ENCODE data around the genes STARD3 and PNMT.

- RRBS = no CpG with 5 or more reads among the region's 16 CpGs
Measured at GRCh38 chr17:39002943-39003696, 35.9 kb upstream of the FBXO47 start.

DNA sequence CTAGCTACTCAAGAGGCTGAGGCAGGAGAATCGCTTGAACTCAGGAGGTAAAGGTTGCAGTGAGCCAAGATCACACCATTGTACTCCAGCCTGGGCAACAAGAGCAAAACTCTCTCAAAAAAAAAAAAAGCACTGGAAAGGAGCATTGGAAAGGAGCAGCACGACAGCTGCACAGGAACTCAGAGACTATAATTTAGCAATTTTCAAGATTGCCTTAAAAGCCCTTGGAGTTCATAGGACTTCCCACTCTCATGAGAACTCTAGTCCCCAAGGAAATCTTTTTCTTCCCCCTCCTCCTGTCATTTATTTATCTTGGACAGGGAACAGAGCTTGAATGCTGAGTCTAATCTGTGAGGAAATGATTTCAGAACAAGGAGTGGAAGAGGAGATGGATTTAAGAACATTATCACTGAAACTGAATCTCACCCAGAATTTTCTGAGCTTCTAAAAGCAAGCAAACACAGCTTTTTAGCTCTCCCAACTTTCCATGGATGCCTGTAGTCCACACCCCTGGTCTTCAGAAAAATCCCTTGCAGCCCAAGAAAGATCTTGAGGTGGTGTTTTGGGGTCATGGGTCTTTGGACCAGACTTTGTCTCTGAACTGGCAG is 68.9 kb downstream of the PLXDC1 start:
- RRBS = no CpG with 5 or more reads among the region's 2 CpGs

GRCh38 chr17:39091352-39091551 is 60.2 kb downstream of the PLXDC1 start:
- RRBS = no CpG with 5 or more reads among the region's 4 CpGs

- RRBS = no CpG with 5 or more reads among the region's 8 CpGs
Measured at GRCh38 chr17:39144313-39144658, 7.2 kb downstream of the PLXDC1 start.

DNA sequence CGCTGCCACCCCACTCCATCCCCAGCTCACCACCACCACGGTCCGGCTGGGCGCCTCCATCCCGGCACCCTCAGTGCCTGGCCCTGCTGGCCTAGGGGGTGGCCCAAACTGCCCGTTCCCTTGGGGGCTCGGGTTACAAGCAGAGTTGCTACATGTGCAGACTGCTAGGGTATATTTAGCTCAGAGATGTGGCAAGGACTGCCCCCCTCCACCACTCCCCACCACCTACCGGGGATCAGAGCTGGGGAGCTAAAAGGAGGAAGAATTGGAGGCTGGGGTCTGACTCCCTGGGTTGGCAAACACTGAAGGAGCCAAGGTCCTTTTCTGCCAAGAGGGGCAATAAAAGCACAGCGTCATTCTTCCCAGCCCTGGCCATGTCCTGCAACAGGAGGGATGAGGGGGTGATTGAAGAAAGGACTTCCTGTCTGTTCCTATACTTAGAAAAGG is 4.0 kb downstream of the CACNB1 start:
- RRBS = no CpG with 5 or more reads among the region's 9 CpGs

DNA sequence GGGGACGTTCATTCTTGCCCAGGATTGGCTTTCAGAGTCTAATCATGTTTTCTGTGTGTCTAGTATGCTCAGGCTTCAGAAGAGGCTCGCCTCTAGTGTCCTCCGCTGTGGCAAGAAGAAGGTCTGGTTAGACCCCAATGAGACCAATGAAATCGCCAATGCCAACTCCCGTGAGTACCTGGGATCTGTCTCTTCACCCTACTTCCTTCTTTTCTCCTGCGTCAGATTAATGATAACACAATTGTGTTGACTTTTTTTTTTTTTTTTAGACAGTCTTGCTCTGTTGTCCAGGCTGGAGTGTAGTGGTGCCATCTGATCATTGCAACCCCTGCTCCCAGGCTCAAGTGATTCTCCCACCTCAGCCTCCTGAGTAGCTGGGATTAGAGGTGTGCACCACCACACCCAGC is 1.1 kb downstream of the RPL19 start:
- RRBS = no CpG with 5 or more reads among the region's 6 CpGs

DNA sequence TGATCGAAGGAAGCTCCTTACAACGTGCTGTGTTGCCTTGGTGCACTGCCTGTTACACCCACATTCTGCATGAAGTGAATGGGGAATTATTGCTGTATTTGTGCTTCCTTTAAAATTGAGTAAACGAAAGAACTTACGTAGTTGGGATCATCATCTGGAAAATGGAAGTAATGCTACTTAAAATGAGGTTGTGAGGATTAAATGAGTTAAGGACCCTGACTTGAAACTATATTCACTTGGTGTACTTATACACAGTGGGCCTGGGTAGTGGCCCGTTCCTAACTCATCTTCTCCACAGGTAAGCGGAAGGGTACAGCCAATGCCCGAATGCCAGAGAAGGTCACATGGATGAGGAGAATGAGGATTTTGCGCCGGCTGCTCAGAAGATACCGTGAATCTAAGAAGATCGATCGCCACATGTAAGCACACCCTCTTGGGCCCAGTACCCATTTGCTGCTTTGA is 2.6 kb downstream of the RPL19 start:
- RRBS = no CpG with 5 or more reads among the region's 12 CpGs

DNA sequence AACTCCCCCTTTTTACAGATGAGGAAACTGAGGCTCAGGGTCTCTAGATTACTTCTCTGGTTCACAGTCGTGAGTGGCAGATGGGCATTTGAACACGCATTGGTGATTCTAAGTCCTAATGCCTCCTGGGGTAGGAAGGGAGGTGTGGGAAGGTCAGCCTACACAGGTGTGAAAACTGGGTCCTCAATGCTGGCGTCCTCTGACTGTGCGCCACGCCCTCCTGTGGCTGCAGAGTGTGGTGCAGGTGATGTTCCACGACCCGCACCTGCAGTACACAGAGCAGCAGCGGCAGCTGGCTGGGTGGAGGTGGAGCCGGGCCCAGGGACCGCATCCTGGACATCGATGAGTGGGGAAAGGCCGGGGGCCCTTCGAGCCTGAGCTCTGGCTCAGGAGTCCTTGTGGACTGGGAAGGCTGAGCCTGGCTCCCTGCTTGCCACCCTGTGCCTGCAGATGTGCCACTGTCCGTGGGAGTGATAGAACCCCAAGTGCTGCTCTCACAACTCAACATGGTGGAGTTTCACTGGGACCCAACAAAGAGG is 13.9 kb upstream of the STAC2 start:
- RRBS = no CpG with 5 or more reads among the region's 14 CpGs

DNA sequence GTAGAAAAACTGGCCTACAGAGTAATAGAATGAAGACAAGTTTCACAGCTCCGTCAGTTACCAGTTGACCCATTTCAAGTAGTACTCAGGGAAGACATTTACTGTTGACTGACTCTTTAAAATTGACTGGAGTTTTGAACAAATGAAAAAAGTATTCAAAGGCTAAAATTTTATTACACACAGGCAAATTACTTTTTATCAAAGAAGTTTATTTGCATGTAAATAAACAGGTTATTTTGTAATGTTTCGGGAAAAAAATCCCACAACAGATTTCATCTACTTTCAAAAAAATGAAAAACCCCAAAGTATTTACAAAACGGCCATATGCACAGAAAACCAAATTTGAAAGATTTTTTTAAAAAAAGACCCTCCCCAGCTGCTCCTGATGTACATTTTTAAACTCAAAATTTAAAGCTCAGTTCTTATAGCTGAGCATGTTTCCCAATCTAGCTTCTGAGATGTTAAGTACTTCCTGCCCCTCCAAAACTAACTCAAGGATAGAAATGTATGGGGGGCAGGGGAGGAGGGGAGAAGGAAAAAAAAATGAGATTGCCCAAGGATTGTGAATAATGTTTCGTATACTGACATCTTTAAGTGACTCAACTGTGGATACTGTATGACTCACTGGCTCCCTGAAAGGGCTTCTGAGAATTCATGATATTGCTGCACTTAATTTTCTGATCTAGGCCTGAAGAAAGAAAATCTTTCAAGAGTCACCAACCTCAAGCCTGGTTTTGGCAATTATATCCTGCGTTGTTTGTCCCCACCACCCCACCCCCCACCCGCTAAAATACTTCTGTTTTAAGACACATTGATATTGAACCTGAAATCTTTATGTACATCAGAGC is 2.9 kb upstream of the FBXL20 start:
- RRBS = no CpG with 5 or more reads among the region's 6 CpGs

GRCh38 chr17:39564052-39564877 is 43.5 kb downstream of the NEUROD2 start:
- RRBS = no CpG with 5 or more reads among the region's 6 CpGs

GRCh38 chr17:39636907-39638098 is at the start of gene STARD3:
Gene STARD3, plus strand, starts transcription at chr17:39637144.
- RRBS = 2% methylated on average over 15 of the region's 84 CpGs

- RRBS = no CpG with 5 or more reads among the region's 7 CpGs
Measured at GRCh38 chr17:39642482-39643123, 5.7 kb downstream of the STARD3 start.

DNA sequence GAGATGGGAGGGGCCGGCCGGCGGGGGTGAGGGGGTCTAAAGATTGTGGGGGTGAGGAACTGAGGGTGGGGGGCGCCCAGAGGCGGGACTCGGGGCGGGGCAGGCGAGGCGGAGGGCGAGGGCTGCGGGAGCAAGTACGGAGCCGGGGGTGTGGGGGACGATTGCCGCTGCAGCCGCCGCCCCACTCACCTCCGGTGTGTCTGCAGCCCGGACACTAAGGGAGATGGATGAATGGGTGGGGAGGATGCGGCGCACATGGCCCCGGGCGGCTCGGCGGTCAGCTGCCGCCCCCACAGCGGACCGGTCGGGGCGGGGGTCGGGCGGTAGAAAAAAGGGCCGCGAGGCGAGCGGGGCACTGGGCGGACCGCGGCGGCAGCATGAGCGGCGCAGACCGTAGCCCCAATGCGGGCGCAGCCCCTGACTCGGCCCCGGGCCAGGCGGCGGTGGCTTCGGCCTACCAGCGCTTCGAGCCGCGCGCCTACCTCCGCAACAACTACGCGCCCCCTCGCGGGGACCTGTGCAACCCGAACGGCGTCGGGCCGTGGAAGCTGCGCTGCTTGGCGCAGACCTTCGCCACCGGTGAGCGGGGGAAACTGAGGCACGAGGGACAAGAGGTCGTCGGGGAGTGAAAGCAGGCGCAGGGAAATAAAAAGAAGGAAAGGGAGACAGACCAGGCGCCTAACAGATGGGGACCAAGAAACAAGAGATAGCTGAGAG is at the start of gene PNMT:
TSS of gene PNMT (plus strand) at position 355 of the 717 bp plus-strand sequence.
- RRBS = 4% methylated on average over 15 of the region's 75 CpGs

- RRBS = no CpG with 5 or more reads among the region's 13 CpGs
Measured at GRCh38 chr17:39677472-39678130, 9.3 kb downstream of the PNMT start.

DNA sequence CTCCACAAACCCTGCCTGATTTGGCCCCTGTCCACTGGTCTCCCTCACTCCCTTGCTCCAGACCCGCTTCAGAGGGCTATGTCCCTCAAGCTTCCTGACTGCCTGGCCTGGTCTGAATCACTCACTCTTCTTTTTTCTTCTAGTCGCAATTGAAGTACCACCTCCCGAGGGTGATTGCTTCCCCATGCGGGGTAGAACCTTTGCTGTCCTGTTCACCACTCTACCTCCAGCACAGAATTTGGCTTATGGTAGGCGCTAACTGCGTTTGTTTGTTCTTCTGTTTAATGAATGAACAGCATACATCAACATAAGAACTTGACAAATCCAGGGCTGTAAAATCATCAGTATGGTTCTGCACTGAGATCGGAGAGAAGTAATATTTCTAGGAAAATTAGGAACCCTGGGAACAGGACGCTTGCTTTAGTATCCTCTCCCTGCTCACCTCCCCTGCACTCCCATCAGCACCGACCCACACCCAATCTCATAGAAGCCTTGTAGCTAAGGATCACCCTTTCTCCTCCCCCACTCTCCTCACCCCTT is 766 bp upstream of the PGAP3 start:
- RRBS = no CpG with 5 or more reads among the region's 9 CpGs

GRCh38 chr17:39701004-39702077 is 1.5 kb downstream of the ERBB2 start:
- RRBS = no CpG with 5 or more reads among the region's 11 CpGs

DNA sequence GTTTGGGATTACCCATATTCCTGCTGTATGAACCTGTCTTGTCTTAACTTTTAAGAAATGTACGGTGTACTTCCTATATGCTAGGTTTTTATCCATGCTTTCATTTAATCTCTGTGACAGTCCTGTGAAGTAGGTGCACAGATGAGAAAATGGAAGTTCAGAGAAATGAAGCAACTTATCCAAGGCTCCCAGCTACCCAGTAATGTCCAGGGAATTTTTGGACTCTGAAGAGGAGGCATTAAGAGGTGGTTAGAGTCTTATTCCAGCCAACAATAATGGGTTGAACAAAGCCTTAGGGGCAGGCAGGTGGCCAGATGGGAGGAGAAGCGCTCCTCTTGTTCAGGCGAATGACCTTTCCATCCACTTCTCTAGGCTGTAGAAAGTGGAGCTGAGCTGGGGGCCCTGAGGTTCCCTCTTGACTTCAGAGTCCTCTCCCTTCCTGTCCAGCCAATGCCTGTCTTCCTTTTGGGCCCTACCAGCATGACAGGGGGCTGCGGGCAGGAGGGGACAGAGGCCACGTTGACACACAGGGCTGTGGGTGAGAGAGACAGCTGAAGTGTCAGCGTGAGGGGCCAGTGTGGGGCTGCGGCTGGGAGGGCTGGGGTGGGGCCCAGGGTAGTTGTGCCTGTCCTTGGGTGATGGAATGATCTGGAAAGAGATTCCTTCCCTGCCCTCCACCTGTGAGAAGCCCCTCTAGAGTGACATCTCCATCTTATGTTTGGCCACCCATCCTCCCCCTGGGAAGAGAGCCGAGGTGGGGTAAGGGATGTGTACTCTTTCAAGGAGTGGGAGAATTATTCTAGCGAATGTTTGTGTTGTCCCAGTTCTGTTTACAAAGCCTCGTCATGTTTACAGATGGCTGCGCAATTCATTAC is 3.0 kb downstream of the ERBB2 start:
- RRBS = no CpG with 5 or more reads among the region's 11 CpGs

GRCh38 chr17:39703545-39703995 is 3.7 kb downstream of the ERBB2 start:
- RRBS = no CpG with 5 or more reads among the region's 2 CpGs

DNA sequence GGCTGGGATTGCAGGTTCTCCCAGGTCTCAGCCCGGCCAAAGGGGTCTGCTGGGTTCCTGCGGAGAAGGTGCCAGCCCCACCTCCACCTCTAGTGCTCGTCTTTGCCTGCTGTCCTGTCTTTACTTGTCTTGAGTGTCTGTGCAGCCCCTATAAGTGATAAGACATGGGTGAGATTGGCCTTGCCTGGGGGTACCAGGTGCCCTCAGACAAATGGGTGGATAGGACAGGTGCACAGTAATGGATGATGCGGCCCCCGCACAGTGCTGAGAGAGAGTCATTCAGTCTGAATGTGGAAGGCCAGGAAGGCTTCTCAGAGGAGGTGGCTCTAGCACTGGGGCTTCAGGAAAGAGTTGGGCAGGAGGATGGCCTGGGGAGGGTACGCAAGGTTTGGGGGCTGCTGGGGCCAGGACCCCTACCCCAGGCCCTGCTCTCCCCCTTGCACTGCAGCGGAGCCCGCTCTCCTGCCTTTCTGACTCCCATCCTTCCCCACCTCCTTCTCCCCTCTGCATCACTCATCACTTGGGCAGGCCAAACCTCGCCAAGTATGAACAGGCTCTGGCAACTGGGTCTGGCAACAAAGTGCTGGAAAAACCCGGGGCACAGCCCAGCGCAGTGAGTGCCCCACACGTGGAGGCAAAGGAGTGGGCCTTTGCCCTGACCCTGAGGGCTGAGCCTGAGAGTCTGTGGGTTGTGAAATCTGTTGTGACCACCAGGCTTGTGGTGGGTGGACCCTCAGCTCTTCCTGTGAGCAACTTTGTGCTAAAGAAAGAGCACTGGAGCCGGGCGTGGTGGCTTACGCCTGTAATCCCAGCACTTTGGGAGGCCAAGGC is 3.4 kb downstream of the GRB7 start:
- RRBS = no CpG with 5 or more reads among the region's 15 CpGs

DNA sequence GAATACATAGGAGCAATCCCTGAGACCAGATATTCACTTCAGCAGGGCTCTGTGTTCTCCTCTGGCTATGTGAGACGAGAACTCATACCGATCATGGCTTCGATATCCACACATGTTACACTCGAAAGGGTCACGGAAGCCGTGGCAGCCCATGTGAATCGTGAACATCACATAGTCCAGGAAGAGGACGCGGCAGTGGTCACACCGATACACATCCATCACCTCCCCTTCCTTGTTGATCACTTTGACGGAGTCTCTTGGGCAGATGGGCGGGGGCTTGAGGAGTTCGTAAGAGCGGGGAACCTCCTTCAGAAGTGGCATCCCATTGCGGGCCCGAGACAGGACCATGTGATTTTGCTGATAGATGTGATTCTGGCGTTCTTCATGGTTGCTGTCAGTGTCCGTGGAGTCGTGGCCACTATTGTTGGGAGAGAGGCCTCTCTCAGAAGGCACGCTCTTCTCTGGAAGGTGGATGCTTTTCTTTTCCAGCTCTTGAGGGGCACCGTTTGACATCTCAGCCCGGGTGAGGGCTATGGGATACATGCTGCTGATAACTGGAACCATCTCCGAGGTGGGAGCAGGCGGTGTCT is 28.1 kb downstream of the GRB7 start:
- RRBS = no CpG with 5 or more reads among the region's 24 CpGs

All from epithelial cell of prostate (primary cell).